Metanephros (tissue), 2 donors: ENCODE measurements around the gene TSHB.

GRCh38 chr1:114855008-114855263 lies 273 bp downstream of the SYCP1 start:
- RAMPAGE, long total RNA, result no peak

DNA sequence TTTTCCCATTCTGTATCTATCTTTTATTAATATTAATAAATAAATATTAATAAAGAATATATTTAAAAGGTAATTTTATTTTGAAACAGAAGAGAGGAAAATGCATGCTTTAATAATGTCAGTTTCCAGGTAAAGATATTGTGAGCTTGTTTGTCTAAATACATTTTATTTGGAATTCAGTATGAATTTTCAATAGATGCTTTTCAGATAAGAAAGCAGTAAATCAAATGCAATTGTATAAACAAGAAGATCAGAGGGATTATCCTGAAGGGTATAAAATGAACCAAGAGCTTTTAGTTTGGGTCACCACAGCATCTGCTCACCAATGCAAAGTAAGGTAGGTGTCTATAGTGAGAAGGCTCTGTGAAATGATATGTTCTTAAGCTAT lies at the start of gene TSHB:
Gene TSHB, plus strand, starts transcription at position 303 of the 388 bp plus-strand sequence.
- RAMPAGE, long total RNA, result no peak

DNA sequence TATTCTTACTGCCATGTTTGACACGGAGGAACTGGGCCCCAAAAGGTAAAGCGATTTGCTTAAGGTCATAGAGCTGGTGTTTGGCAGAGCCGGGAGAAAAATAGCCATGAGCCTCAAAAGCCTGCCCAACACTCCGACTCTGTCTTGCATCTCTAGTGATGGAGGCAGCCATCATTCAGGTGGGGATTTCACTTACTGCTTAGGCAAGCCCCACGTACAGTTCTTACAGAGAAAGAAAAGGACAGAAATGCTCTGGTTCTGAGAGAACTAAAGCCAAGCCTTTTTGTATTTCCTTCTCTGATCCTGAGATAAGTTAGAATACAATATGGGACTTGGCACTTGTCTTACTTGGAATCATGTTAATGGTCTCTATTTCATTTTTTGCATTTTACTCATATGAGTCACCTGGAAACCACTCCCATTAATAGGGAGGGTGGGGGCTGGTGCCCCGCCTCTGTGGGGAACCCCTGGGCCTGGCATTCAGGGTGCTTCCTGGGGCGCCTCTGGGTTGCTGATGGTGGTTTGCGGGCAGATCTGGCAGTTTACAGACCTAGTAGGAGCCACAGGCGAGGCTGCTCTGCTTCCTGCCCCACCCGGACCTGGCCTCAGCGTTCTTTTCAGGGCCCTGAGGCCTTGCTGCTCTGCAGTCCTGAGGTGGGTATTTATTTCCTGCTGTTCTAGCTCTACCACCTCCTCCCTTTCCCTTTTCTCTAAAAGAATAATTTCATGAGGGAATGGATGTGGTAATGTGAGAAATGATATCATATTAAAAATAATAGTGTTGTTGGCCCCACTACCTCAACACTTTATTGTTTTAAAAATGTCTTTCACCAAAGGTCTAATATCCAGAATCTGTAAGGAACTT lies 26.7 kb downstream of the TSPAN2 start:
- RAMPAGE, long total RNA, result no peak

DNA sequence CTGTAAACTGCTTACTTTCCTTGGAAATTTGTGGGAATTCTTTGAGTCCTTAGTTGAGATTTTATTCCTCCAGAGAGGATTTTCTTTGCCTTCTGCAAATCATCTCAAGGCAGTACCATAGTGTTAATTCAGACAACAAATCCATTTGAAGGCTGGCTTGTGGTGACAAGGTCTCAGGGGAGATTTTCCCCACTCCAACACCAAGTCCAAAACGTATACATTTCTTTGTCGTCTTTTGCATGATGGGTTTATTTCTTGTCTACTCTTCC lies 9.4 kb upstream of the TSPAN2 start:
- RAMPAGE, long total RNA, result no peak

- RAMPAGE, long total RNA, result no peak
Observed at GRCh38 chr1:115215956-115216734, 121.9 kb downstream of the NGF start.

- RAMPAGE, long total RNA, result no peak
Observed at GRCh38 chr1:115229220-115229419, 108.9 kb downstream of the NGF start.

- RAMPAGE, long total RNA, result no peak
Observed at GRCh38 chr1:115266521-115267161, 71.4 kb downstream of the NGF start.

DNA sequence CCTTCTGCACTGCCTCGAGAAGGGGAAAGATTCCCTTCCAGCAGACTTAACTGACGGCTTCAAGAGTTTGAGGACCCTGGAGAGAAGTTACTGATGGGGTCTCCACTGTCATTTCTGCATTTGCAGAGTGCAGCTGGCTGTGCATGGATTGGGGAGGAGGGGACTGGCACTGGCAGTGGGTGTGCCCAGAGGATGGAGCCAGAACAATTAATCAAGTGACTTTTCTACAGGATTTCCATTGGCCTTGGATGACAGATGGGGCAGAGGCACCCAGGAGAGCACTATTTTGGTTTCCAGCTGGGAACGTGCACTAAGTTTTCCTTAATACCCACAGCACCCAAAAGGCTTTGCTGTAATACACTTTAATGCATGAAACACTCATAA lies 1.3 kb downstream of the NGF start:
- RAMPAGE, long total RNA, result no peak

DNA sequence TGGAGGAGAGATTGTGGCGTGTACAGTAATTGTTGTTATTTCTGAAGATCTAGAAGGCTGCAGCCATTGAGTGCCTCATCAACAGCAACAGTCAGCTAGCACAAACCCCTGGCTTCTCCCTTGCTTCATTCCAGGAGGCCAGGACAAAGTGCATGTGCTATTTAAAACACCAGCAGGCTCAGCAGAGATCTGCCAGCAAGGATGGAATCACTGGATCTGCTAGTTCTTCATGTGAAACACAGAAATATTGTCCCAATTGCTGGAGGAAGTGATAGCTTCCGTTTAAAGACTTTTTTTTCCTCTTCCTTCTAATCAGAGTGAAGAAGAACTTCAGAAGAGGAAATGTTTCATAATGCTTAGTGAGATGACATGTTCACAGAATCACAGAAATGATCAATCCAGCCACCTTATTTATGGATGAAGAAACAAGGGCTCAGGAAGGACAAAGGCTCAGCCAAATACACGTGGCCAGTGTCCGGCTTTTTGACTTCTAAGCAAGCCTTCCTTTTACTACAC lies 3.0 kb upstream of the NGF start:
- RAMPAGE, long total RNA, result no peak

- RAMPAGE, long total RNA, result no peak
Observed at GRCh38 chr1:115564132-115564645, 77.6 kb upstream of the VANGL1 start.

DNA sequence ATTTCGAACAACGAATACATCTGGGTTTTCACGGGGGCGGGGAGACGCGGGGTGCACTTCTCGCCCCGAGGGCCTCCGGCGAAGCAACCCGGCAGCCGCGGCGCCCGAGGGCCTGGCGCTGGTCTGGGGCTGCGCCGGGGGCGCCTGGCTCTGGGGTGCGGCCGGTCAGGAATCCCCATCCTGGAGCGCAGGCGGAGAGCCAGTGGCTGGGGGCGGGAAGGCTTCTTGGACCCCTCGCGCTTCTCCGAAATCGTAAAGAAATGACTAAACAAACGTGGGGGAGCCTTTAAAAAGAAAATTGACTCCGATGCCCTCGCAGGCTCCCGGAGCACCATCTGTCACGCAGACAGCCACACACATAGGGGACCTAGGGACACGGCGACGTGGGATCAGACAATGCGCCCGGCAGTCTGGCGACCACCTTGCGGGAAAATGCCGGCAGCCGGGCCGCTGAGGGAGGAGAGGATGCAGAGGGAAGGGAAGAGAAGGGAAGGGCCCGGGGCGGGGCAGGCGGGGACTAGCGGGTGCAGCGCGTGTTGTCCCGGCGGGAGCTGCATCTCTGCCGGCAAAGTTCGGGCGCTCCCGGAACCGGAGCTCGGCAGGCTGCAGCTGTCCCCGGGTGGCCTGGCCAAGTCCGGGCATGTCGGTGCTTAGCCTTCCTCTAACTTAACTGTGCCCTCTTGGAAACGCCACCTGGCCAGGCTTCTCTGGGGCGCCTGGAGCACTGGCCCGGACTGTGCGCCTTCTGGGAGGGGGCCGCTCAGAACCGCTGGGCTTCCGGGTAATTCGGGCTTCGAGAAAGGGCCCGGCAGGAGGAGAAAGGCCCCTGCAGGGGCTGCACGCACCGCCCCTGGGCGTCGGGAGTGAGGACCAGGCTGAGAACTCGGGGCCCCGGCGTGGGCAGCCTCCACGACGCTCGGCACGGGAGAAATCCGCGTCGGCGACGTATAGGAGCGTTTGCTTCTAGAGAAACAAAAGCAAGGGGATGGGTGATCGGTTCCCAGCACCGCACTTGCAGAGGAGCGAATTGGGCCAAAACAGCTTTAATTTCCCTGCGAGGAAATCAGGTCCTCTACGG lies 1.8 kb downstream of the NHLH2 start:
- RAMPAGE, long total RNA, result no peak

- RAMPAGE, long total RNA, result no peak
Observed at GRCh38 chr1:116023312-116024280, 47.3 kb downstream of the SLC22A15 start.

DNA sequence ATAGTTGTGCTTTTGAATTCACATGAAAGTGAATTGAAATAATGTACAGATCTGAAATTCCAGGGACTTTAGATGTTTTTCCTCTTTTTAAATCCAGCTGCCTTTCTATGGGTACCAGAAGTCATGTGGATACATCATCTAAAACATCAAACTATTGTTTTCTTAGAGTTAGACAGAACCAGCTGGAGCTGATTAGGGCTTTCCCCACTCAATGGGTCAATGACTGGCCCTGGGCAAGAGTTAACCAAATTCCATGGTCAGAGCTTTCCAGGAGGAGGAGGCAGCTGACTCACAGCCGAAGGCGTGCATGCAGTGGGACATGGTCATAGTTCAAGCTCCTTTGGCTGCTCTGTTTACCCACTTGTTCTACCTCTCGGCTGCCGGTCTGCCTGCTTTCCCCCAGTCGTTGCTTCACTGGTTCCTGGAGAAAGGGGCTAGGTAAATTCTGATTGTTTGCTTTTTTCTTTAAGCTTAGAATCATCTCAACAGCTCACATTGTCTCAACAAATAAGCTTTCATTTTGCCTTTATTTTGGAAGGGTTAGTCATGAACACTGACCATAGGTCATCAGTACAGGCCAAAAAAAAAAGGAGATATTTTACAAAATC lies 11.7 kb downstream of the MAB21L3 start:
- RAMPAGE, long total RNA, result no peak

- RAMPAGE, long total RNA, result no peak
Observed at GRCh38 chr1:116123509-116124780, 12.7 kb downstream of the MAB21L3 start.

- RAMPAGE, long total RNA, result no peak
Observed at GRCh38 chr1:116151908-116152504, 40.8 kb downstream of the MAB21L3 start.

- RAMPAGE, long total RNA, result no peak
Observed at GRCh38 chr1:116153086-116153595, 41.9 kb downstream of the MAB21L3 start.

DNA sequence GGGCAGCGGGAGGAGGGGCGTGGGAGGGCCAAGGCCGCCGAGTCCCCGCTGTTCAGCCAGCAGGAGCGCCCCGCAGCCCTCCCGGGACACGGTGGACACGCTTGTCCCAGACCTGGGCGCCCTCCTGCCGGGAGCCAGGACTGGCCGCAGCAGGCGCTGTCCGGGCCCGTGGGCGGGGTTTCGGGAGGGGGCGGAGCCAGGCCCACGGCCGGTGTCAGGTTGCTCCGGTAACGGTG lies 188 bp upstream of the ATP1A1 start:
- RAMPAGE, long total RNA, result no peak

DNA sequence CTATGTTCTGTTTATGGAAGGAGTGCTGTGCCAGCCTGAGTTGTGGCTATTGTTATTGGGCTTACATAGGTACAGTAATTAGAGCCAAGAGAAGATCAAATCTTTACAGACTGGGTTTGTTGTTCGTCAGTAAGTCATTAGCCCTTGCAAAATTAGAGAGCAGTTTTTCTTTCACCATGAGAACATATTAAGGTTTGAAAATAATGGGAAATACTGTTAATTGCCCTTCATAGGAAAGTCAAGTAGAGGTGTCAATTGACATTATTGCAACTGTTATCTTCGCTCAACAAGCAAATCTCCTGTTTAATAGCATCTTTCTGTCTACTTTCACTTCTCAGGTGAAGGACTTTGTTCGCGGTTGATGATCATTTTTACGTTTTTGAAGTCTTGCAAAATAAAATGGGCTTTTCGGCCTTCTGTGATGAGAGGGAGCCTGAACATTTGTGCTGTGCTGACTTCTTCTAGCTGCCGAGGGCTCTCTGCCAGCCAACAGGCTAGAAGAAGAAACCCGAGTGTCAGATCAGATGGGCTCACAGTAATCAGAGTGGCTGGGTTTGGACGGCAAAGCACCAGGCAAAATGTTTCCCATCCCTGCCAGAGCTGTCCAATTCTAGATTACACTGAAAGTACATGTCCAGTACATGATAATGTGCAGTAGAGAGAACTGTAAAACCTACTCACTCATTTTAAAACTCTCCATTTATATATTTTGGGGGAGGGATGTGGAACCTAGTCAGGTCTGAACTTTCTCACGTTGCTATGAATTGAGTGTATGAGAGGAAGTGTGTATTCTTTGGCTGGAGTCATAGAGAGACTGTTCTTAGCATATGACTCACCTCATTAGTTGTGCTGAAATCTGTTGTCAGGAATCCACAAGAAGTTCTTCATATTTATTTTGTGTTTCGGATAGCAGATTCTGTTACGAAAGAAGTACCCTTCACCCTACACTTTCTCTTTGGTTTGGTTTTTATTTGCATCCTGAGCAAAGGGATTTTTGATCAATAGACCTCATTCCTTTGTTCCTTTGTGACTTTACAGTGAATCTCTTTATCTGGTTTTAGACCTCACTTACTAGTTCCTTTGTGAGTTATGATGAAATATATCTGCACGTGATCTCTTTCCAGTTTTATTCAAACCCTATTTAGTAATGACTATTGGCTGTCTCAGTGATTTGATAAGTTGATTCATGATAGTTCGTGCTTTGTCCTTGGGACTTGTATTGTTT lies 4.6 kb downstream of the ATP1A1 start:
- RAMPAGE, long total RNA, result no peak

DNA sequence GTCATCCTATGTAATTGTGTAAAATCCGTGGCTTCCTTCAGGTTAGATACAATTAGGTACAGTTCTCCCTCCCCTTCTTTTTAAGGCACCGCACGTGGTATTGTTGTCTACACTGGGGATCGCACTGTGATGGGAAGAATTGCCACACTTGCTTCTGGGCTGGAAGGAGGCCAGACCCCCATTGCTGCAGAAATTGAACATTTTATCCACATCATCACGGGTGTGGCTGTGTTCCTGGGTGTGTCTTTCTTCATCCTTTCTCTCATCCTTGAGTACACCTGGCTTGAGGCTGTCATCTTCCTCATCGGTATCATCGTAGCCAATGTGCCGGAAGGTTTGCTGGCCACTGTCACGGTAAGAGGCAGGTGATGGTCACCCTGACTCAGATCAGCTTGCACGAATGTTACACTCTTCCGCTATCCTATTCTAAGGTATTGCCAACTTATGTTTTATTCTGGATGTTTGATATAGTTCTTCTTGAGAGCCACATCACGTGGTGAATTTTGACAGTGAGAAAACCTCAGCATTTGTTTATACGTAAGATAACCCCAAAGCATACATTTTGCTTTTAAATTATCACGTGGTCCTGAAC lies 16.4 kb downstream of the ATP1A1 start:
- RAMPAGE, long total RNA, result no peak

DNA sequence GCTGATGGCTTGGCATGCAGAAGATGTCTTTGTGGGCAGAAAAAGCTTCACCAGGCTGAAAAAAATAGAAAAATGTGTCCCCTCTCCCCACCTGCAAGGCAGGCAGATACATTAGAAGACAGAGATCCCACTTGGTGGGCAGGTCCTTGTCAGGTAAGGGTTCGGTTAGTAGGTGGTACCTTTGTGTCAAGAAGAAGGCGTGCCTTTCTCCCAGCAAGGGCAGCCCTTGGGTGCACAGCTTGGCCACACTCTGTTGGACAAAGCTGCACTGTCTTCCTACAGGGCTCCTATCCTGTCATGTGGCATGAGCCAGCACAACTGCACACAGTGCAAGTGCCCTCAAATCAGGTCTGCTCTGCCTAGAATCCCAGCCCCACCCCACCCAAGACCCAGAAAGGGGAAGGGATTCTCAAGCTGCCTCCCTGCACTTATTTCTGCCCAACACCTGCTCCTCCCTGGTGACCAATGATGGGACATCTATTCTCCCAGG lies 42.8 kb upstream of the IGSF3 start:
- RAMPAGE, long total RNA, result no peak